ENCODE data around the genes TAL2, ZNF462 and ACTL7A.

- PRO-cap: no peak
These were observed 76.4 kb downstream of the ABCA1 start for GRCh38 chr9:104851444-104852032.

DNA sequence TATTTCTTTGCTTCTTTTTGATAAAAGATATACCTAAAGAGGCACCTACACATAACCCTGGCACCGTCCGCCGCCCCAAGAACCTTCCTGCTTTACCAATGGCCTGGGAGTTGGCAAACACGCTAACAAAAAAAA is 1.8 kb downstream of the ABCA1 start:
- PRO-cap: no peak

- PRO-cap: no peak
These were observed 73.5 kb upstream of the FSD1L start for GRCh38 chr9:105374232-105374882.

- PRO-cap: no peak
These were observed 9.7 kb downstream of the FSD1L start for GRCh38 chr9:105457461-105457956.

GRCh38 chr9:105655885-105656524 is 6.3 kb upstream of the TAL2 start:
- PRO-cap: no peak

DNA sequence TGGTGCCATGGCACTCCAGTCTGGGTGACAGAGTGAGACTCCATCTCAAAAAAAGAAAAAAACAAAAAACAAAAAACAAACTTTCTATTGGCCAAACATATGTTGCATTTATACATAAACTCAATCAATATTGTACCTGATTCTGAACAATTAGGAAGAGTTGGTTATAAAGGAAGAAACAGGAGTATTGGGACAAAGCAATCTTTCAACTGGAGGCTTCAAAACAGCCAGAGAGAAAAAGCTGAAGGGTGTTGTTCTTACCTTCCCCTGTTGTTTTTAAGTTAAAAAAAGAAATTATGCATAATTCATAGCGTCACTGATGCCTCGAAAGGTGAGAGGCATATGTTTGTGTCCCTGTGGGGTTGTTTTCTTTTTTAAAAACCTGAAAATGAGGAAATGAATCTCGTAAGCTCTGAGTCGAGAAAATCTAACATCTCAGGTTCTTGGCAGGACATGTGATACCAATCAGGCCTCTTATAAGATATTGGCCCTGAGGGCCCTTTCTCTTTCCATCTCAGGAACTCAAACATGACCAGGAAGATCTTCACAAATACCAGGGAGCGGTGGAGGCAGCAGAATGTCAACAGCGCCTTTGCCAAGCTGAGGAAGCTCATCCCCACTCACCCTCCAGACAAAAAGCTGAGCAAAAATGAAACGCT is at the start of gene TAL2:
TAL2 (plus strand) TSS at position 489 of the 659 bp plus-strand sequence.
- PRO-cap: no peak

- PRO-cap: no peak
These were observed 287.1 kb upstream of the ZNF462 start for GRCh38 chr9:106575865-106576205.

DNA sequence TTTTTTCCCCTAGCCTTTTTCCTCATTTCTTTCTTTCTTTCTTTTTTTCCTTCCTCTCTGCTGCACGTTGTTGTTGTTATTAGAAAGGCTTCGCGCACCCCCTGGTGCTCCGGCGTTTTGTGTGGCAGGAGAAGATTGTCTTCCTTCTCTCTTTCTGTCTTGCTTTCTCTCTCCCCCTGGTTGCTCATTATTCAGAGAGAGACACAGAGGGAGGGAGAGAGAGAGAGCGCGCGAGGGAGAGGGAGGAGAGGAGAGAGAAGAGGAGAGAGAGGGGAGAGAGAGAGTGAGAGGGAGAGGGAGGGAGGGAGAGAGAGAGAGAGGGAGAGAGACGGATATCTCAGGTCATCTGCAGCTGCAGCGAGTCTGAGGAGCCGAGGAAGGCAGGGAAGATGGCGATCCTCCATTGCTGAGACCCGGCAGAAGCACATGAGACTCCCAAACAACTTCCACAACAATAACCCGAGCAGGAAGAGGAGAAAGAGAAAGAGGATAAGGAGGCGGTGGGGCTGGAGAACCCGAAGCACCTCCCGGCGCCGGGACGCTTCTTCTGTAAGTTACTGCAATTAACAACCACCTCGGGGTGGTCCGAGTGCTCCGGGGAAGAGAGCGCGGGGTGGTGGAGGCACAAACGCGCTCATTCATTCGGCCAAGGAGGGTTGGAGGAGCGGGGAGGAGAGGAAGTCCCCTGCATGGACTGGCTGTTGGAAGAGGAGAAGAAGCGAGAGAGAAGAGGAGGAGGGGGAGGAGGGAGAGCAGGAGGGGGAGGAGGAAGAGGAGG is at the start of gene ZNF462:
ZNF462 (plus strand) TSS at position 360 of the 778 bp plus-strand sequence.
- PRO-cap: bidirectional peak, plus-strand start at position 360 of the sequence, minus-strand start at position 166 of the sequence; bidirectional peak, plus-strand start outside the sequence, minus-strand start at position 703 of the sequence

DNA sequence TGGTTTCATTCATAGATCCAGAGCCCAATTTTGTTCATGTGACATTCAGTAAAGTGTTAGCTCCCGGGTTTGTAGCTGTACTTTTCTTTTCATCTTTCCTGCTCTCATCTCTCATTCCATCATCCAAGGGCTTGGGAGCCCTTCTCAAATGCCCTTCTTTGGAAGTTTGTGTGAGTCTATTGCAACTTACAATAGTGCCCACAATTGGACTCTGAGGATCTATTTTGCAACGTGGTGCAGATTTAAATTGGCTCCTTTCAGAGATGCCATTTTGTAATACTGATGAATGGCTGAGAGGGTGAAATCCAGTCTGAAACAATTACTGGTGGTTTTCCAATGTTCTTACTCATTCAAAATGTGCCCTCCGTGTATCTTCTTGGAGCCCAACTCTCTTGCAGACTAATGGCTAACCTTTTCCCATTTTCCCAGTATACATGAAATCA is 6.0 kb downstream of the ZNF462 start:
- PRO-cap: no peak

- PRO-cap: no peak
These were observed 61.0 kb upstream of the RAD23B start for GRCh38 chr9:107221819-107222742.

DNA sequence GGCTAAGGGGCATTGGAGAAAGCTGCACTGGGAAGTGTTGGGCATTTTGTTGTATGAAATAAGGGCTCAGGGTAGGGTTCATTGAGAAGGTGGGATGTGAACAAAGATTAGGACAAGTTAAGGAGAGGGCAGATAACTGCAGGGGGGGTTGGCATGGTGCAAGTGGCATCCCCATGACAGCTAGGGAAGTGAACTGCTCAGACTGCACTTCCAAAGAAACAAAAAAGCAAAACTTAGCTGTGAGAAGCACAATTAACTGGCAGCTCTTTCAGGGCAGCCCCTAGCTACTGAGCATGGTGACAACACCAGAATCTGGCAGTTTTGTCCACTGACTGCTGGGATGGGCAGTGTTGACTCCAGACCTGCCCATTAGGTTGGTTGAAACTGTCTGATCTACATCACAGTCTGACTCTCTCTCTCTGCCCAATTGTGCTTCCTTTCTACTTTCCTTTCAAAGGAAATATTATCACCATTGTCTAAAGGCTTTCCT is 12.6 kb upstream of the RAD23B start:
- PRO-cap: bidirectional peak, plus-strand start at position 369 of the sequence, minus-strand start at position 295 of the sequence

GRCh38 chr9:107306271-107306786 is 23.2 kb downstream of the RAD23B start:
- PRO-cap: no peak

DNA sequence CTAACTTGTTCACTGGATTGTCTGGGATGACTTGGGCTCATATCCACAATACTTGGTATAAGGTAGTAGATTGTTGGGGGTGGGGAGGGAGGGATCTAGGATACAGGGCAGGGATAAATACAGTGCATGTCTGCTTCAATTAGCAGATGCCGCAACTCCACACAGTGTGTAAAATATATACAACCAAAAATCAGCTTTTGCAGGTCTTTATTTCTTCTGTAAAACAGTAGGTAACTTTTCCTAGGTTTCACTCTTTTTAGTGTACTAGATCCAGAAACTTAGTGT is 46.6 kb downstream of the RAD23B start:
- PRO-cap: no peak

- PRO-cap: no peak
These were observed 50.7 kb downstream of the RAD23B start for GRCh38 chr9:107333635-107334386.

- PRO-cap: unidirectional peak, plus-strand start at chr9:107339393
These were observed 56.0 kb downstream of the RAD23B start for GRCh38 chr9:107338938-107339549.

DNA sequence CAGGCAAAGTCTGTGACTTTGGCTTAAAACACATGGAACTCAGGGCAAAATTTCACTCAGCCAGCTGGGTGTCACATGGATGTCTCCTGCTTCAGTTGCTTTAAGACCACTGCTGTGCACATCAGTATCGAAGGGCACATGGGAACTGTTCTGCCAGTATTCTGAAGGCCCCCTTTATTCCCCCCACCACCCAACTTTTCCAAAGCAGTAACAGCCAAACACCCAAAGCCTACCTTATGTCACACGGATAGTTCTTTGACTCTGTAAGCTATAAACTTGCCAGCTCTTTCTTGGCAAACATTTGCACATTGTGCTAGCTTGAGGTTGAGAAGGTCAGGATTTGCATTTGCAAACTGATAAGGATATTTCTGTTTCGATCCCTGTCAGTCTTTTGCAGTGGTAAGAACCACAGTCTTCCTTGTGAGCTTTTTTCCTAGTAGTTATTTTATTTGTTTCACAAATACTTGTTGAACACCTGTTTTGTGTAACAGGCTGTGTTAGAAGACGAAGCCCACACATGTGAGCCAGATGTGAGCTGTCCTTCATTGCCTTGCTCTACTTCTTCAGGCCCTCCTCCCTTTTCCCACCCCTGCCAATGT is 326.8 kb upstream of the KLF4 start:
- PRO-cap: no peak

DNA sequence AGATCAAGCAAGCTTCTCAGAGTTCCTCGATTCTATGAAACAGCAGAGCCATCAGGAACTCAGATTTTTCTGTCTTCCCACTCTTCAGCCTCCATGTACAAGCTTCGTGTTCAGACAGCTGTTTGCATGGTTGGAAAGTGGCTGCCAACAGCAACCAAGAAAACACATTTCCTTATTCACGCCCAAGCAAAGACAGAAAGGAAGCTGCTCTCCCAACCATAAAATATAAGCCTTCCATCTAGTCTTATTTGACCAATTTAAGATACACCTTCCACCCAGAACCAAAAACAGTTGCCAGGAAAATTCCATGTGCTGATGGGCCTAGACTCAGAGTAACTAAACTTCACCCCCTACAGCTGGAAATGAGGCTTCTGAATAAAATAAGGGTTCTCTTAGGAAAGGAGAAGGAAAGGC is 215.9 kb downstream of the ACTL7B start:
- PRO-cap: no peak

GRCh38 chr9:108708077-108708858 is 147.5 kb downstream of the ACTL7B start:
- PRO-cap: no peak

- PRO-cap: no peak
These were observed at the start of gene ACTL7A for GRCh38 chr9:108862027-108862586. ACTL7A (plus strand) TSS chr9:108862266.

- PRO-cap: no peak
These were observed 2.6 kb downstream of the CTNNAL1 start for GRCh38 chr9:109010577-109011265.

Measured in left lobe of liver (tissue), 1 donor.